Liver (tissue), 9 donors: ENCODE data around the gene DNAH9.

GRCh38 chr17:10040555-10040987 is 135.5 kb upstream of the RCVRN start:
- PRO-cap, 5 experiments: no peak in any of the 5 experiments
- RAMPAGE, long total RNA, 2 experiments: no peak in any of the 2 experiments
- RRBS: no CpG with 5 or more reads among the region's 10 CpGs

- PRO-cap, 5 experiments: no peak in any of the 5 experiments
- RAMPAGE, long total RNA, 2 experiments: no peak in any of the 2 experiments
- RRBS: no CpG with 5 or more reads among the region's 11 CpGs
Measured at GRCh38 chr17:10105587-10106048, 92.8 kb downstream of the GAS7 start.

DNA sequence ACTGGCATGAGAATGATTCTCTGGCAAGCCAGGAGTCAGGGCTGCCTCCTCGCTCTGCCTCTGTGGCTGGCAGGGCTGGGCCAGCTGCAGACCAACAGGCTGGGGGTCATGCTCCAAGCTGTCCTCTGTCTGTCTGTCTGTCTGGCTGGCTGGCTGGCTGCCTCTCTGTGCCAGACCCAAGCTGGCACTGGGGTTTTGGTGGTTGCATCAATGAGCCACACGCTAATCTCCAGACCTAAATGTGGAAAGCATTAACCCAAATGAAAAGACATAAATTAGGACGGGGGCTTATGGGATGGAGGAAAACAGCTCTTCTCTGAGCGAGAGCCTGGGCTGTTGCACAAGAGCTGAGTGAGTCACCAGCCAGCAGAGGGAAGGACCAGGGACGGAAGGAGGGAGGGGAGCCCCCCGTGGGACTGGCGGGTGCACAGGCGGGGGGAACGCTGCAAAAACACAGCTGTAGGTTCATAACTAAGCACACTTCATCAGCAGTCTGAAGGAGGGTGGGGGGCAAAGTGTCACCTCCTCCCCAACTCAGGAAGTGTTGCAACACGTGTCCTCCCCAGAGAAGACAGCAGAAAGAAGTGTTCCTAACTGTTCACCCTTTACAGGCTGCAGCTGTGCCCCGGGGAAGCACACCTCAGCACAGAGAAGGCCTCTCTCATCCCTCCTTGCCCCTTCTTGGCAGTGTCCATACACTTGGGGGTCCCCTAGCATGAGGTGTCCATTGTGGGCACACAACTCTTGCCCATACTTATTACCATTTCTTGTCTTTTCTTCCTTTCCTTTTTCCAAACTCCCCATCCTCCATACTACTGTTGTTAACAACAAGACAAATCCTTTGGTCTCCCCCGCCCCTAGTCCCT is 83.3 kb downstream of the GAS7 start:
- PRO-cap, 5 experiments: peak in 2 of 5 experiments; most common plus-strand start position 608 of the sequence (in 2); most common minus-strand start position 495 of the sequence (in 1)
- RAMPAGE, long total RNA, 2 experiments: no peak in any of the 2 experiments
- RRBS: no CpG with 5 or more reads among the region's 12 CpGs

- PRO-cap, 5 experiments: no peak in any of the 5 experiments
- RAMPAGE, long total RNA, 2 experiments: no peak in any of the 2 experiments
- RRBS: no CpG with 5 or more reads among the region's 1 CpG
Measured at GRCh38 chr17:10579341-10579670, 29.8 kb upstream of the MYH2 start.

DNA sequence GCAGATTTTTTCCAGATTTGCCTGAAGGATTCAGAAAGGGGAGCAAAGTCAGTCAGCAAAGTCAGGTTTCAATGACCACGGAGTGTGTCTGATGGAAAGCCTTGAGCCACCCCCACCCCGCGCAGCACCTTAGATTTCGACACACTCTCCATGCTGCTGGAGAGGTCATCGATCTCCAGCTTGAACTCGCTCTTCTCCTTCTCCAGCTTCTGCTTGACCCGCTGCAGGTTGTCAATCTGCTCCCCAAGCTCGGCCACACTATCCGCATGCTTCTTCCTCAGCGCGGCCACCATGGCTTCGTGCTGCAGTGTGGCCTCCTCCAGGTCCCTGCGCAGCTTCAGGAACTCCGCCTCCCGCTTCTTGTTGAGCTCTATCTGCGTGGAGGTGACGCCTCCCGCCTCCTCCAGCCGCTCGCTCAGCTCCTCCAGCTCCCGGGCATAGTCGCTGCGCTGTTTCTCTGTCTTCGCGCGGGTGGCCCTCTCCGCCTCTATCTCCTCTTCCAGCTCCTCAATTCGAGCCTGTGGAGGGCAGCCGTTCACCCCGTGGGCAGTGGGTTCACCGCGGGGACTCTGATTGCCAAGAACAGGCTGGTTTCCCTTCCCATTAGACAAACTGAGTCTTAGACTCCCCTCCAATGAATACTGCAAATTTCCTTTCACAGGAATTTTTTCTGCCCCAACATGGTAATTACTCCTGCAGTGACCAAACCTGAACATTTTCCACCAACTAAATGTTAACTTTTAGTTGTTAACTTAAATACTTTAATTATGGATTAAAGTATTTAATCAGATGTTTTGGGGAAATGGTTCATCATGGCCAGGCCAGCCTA is 19.0 kb downstream of the MYH3 start:
- PRO-cap, 5 experiments: no peak in any of the 5 experiments
- RAMPAGE, long total RNA, 2 experiments: no peak in any of the 2 experiments
- RRBS: no CpG with 5 or more reads among the region's 32 CpGs

GRCh38 chr17:10733069-10733523 is 3.3 kb upstream of the TMEM220 start:
- PRO-cap, 5 experiments: no peak in any of the 5 experiments
- RAMPAGE, long total RNA, 2 experiments: no peak in any of the 2 experiments
- RRBS: no CpG with 5 or more reads among the region's 4 CpGs

- PRO-cap, 5 experiments: peak in 1 of 5 experiments; most common plus-strand start chr17:10807853 (in 1); most common minus-strand start chr17:10807751 (in 1)
- RAMPAGE, long total RNA, 2 experiments: no peak in any of the 2 experiments
- RRBS: no CpG with 5 or more reads among the region's 7 CpGs
Measured at GRCh38 chr17:10807607-10808057, 3.7 kb upstream of the TMEM238L start.

DNA sequence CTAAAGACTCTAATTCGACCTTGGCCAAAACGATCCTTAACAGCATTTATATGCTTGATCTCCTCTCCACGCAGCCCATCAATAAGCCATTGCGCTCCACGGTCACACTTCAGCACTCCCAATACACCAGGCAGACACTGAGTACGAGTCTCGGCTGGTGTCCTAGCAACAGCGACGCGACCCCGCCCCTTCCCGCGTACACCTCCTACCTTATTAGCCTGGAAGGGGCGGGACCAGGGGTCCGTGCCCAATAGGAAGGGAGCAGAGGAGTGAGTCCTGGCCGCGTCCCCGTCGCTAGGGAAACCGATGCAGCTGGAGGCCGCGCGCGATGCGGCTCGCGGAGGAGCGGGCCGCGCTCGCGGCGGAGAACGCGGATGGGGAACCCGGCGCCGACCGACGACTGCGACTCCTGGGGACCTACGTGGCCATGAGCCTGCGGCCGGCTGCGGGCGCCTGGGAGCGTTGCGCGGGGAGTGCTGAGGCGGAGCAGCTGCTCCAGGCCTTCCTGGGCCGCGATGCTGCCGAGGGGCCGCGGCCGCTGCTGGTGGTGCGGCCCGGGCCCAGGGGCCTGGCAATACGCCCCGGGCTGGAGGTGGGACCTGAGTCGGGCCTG is at the start of gene DNAH9:
DNAH9 (plus strand) TSS at position 300 of the 613 bp plus-strand sequence.
- PRO-cap, 5 experiments: peak in 5 of 5 experiments; most common plus-strand start position 301 of the sequence (in 5); most common minus-strand start position 184 of the sequence (in 3)
- RAMPAGE, long total RNA, 2 experiments: no peak in any of the 2 experiments
- RRBS: 5% methylated on average over 11 of the region's 61 CpGs

GRCh38 chr17:12067371-12068286 is 47.0 kb downstream of the MAP2K4 start:
- PRO-cap, 5 experiments: no peak in any of the 5 experiments
- RAMPAGE, long total RNA, 2 experiments: no peak in any of the 2 experiments
- RRBS: no CpG with 5 or more reads among the region's 6 CpGs

DNA sequence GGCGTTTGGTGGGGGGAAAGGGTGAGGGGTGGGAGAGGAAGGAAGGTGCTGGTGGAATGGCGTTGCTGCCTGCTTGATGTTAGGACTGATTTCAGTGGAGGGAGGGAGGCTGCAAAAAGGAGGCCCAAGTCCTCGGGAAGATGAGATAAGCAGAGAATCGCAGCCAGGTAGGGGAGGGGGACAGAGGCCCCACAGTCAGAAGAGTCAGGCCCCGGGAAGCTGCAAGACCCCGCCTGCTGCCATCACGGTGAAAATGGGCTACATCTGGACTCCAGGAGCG is 1.1 kb downstream of the ARHGAP44 start:
- PRO-cap, 5 experiments: no peak in any of the 5 experiments
- RAMPAGE, long total RNA, 2 experiments: no peak in any of the 2 experiments
- RRBS: no CpG with 5 or more reads among the region's 8 CpGs

- PRO-cap, 5 experiments: no peak in any of the 5 experiments
- RAMPAGE, long total RNA, 2 experiments: no peak in any of the 2 experiments
- RRBS: 69% methylated on average over 2 of the region's 14 CpGs
Measured at GRCh38 chr17:13002119-13002853, 15.5 kb downstream of the ELAC2 start.

DNA sequence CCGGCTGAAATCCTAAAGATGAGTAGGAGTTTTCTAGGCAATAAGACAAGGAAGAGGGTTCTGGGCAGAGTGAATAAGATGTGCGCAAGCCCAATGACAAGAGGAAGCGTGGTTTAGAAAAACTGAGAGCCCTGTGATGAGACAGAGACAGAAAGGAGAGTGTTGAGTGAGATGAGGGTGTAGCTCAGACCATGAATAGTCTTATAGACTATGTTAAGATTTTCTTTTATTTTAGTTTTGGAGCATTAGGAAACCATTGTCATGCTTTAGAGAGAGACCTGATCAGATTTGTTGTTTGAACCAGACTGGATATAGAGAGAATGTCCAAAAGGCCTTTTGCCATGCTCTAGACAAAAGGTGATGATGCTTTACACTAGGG is 50.3 kb downstream of the COX10 start:
- PRO-cap, 5 experiments: no peak in any of the 5 experiments
- RAMPAGE, long total RNA, 2 experiments: no peak in any of the 2 experiments
- RRBS: no CpG with 5 or more reads among the region's 3 CpGs

- PRO-cap, 5 experiments: peak in 5 of 5 experiments; most common plus-strand start chr17:14325936 (in 1); most common minus-strand start chr17:14325803 (in 5)
- RAMPAGE, long total RNA, 2 experiments: no peak in any of the 2 experiments
- RRBS: no CpG with 5 or more reads among the region's 12 CpGs
Measured at GRCh38 chr17:14325263-14326142, 24.6 kb downstream of the HS3ST3B1 start.

DNA sequence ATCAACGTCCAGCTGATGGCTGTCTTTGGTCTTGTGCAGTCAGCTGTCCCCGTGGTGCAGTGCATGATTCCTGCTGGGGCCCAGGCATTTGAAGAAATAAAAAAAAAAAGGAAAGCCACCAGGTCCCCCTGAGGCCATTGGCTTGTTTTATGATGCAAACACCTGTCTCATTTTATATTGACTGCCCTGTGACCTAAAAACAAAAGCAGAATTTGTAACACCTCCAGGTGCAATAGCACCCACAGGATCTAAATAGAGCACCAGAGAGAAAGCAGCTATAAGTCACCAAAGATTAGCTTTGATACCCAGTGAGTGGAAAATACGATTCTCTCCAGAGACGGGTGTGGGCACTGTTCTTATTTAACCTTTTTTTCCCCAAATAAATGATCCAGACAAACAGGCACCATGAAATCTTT is 258.8 kb downstream of the HS3ST3B1 start:
- PRO-cap, 5 experiments: no peak in any of the 5 experiments
- RAMPAGE, long total RNA, 2 experiments: no peak in any of the 2 experiments
- RRBS: no CpG with 5 or more reads among the region's 4 CpGs

DNA sequence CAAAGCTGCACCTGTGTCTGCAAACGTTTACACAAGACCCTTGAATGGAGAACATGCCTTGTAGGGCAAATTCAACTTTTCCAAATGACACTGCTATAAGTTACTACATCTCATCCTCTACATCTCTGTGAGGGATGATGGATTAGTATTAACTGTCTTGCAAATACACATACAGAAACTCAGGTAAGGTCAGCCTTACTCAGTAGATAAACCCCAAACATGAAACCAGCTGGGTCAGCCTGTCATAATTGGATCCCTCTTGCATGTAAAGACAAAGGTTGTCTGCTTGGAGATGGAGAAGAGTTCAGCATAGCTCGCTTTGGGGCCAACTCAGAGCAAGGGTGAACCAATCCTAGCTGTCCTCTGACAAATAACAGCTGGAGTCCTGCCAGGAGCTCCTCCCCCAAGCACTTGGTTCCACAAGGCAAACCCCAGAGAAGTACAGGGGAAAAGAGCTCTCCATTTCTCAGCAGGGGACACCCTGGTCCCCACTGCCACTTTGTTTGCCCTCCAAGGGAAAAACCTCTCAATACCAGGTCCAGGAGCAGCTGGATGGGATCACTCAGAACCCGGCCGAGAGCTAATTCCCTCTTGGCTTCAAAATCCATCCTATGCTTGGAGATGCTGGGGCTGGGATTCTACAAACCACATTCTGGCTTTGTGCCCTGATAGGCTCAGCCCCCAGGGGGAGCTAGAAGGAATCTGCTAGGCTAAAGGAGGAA is 31.0 kb downstream of the CDRT4 start:
- PRO-cap, 5 experiments: peak in 2 of 5 experiments; most common plus-strand start position 434 of the sequence (in 2)
- RAMPAGE, long total RNA, 2 experiments: no peak in any of the 2 experiments
- RRBS: no CpG with 5 or more reads among the region's 4 CpGs

- PRO-cap, 5 experiments: no peak in any of the 5 experiments
- RAMPAGE, long total RNA, 2 experiments: no peak in any of the 2 experiments
- RRBS: no CpG with 5 or more reads among the region's 2 CpGs
Measured at GRCh38 chr17:15645644-15645877, 26.1 kb upstream of the FBXW10B start.

DNA sequence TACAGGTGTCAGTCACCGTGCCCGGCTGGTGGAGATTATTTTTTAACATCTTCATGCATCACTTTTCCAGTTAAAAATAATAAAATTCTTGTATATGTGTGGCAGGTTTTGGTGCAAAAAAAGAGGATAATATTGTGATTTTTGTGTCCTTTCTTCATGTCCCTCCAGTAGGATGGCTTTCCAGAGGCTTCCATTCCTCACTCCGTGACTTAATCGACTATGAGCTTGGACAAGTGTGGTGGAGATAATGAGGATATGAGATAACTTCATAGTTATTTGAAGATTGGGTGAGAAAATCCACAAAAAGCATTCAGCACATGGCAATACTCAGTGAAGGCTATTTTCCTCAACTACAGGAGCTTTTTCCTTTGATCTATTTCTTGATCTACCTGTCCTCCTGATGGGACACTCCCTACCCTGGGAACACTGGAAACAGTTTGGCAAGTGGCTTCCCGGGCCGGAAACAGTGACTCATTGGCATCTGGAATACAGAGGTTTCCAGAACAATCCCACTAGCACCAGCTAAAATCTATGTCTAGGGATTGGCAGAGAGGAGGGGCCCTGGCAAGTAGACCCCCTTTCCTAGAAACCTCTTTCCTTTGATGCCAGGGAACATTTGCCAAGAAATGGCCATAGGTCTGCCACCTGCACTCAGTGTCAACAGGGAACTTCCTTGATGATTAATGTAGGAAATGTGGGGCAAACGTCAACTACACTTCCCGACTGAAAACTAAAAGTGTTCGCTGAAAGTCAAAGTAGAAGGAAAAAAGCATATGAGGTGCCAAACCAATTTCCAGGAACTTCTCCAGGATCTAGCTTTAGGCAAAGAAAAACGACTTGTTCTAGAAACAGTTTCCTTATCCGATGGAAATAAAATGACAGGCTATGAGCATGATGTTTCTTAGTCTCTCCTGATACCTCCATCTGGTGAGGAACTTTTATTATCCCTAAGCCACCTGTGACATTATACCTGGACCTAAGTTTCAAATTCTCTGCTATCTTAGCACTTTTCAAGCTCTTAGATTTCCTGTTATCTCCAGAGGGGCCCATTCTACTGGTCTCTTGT is 30.4 kb upstream of the FBXW10B start:
- PRO-cap, 5 experiments: no peak in any of the 5 experiments
- RAMPAGE, long total RNA, 2 experiments: no peak in any of the 2 experiments
- RRBS: no CpG with 5 or more reads among the region's 11 CpGs

DNA sequence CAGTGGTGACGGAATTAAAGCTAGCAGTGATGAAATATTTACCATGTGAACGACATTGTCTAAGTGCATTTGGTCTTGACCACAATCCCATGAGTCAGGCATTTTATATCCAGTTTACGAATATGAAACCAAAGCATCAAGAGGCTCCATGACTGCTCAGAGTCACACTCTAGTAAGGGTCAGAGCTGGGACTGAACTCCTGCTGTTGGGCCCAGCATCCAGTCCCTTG is 61.1 kb upstream of the ADORA2B start:
- PRO-cap, 5 experiments: no peak in any of the 5 experiments
- RAMPAGE, long total RNA, 2 experiments: no peak in any of the 2 experiments
- RRBS: no CpG with 5 or more reads among the region's 3 CpGs

DNA sequence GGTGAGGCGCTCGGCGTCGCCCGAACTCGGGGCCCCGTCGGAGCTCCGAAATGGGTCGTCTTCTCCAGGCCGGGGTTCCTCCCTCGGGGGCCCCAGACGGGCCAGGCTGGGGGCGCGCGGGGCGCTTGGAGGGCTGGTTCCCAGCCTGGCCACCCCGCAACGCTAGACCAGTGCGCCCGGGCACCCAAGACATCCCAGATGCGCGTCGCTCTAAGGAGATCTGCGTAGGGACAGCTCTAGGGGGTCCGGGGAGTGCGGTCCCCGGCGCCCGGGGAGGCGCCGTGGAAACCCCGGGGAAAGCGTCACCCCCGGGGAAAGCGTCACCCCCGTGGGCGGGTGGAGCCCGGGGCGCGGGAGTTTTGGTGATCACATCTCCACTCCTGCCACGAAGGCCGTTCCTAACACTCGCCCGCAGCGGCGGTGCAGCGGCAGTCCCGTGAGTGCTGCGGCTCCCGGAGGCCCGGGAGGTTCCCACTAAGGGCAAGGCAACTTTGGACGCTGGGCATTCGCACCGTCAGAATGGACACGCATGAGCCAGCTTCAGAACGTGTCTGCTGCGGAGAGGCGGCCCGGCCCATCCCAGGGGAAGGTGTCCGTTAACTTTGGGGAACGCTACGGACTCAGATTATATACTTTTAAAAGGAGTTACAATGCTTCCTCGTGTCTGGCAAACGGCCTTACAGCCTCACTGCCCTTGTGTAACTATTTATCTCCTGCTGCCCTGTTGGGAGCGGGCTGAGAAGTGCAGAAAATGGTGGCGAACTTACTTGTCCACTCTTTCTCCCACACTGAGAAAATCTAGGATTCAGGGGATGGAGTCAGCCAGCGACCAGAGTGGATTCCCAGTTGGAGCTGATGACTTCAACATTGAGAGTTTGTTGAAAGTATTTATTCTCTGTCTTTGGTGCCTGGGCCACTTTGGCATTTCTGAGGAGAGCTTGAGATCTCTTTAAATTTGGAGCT is 934 bp downstream of the ADORA2B start:
- PRO-cap, 5 experiments: no peak in any of the 5 experiments
- RAMPAGE, long total RNA, 2 experiments: no peak in any of the 2 experiments
- RRBS: 13% methylated on average over 24 of the region's 68 CpGs

DNA sequence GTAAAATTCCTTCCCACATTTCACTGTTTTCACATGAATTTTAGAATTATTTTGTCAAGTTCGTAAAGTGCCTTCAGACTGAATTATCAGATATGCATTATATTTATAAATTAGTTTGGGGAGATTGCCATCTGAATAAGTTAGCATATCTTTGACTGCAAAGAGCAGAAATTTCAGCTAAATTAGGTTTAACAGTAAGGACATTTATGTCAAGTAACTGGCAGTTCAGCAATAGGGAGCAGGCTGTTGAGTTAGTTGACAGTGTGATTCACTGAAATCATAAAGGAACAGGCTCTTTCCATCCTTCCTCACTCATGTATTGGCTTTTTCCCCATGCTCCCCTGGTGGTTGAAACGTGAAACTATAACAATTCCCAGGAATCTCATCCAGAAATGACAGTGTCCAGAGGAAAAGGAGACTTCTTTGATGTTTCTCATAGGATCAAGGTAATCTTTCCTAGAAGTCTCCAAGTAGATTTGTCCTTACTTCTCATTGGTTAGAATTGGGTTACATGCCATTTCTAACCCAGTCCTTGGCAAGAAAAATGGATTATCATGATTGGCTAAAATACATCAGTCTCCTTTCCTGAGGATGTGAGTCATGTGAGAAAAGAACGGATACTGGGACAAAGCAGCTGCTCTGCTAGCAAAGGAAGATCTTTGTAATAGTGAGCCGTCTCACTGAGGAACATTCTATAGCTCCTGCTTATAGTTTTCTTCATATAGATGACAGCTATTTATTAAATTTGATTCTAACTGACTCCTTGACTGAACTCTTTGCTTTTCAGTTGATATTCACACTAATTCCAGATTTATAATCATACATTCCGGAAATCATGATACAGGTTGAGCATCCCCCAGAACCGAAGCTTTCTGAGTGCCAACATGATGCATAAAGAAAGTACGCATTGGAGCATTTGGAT is 14.4 kb downstream of the TTC19 start:
- PRO-cap, 5 experiments: peak in 2 of 5 experiments; most common plus-strand start position 648 of the sequence (in 1)
- RAMPAGE, long total RNA, 2 experiments: no peak in any of the 2 experiments
- RRBS: no CpG with 5 or more reads among the region's 7 CpGs